Renal cortical epithelial cell (primary cell): ENCODE measurements around a stretch of chr3.

DNA sequence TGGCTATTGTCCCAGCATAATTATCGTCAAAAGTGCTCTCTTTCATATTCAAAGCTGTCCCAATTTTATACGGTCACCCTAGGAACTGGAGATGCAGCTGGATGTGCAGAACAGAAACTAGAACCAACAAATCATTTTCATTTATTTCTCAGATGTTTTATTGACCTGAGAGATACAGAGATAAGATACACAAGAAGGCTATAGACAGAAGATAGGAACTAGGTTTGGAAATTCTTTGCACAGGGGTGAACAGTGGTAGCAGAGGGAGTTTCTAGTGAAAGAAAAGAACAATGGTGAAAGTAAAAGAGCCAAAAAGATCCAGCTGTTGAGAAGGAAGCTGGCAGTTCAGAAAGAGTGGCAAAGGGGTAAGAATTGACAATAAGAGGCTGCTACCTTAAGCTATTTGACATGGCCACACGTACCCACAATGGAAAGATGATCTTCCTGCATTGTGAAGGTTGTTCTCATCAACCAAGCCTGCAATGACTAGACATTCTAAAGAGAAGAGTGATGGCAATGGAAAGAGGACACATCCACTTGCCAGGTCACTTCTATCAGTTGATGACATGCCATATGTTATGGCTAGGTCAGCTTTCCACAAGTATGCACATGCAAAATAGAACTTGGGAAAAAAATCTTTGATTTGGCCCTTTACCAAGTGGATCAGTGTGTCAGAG is 105.2 kb upstream of the FLNB start:
- RRBS: no CpG with 5 or more reads among the region's 3 CpGs

DNA sequence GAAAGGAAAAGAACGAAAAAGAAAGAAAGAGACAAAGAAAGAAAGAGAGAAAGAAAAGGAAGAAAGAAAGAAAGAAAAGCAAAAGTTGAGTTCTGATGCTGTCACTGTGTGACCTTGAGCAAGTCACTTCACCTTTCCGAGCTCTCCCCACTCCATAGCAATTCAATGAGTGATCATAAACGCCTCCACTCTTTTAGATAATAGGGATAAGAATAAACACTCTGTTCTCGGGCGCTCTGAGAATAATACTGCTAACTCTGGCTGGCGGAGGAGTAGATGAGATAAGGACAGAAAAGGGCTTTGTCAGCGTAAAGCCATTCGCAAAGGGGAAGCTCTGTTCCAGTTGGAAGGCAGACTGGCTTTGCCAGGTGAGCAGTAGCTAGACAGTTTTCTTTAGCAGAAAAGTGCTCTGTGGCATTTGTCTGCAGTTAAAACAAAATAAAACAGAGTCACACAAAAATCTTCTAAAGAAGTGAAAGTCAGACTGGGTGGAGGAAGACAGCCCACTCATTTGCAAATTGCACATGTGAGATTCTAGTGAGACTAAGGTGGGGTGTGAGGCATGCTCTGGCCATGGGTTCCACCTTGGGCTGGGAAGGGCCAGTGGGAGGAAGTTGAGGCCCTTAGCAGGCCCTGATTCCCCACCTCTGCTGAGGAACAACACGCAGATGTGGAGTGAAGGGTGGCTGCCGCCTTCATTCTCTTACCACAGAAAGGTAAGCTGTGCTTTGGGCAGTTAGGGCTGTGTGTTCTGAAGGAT is 9.5 kb upstream of the FLNB start:
- RRBS: no CpG with 5 or more reads among the region's 10 CpGs

DNA sequence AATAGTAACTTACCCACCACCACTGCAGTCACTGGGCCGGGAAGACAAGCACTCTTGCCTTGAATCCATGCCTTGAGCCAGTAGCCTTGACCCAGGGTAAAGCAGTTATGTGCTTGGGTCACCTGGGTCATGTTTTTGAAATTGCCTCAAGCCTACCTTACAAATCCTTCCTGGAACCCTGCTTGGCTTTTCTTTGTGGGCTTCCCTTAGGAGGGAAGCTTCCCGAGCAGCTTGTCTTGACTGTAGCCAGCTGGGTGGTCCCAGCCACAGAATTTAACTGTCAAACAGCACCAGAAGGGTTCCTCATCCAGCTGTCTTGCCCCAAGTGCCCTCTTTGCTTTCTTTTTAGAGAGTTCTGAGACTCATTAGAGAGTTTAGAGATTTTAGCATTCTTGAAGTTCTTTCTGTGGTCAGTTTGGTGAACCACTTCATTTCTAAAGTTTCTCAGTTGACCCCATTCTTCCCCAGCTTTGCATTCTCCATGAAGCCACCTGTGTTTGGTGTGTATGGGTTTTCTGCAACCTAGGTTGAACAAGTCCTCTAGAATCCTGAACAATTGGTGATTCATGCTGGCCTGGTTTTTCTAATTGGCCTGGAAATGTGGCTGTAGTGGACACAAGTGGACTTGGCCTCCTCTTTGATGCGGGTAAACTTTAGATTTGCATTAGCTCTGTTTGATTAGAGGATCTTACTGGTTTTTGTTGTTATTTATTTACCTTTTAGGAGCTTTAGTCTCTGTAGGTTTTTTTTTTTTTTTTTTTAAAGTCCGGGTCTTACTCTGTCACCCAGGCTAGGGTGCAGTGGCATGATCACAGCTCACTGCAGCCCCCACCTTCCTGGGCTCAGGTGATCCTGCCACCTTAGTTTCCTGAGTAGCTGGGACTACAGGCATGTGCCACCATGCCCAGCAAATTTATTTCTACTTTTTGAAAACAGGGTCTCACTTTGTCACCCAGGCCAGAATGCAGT is 33.7 kb downstream of the FLNB start:
- RRBS: no CpG with 5 or more reads among the region's 4 CpGs

DNA sequence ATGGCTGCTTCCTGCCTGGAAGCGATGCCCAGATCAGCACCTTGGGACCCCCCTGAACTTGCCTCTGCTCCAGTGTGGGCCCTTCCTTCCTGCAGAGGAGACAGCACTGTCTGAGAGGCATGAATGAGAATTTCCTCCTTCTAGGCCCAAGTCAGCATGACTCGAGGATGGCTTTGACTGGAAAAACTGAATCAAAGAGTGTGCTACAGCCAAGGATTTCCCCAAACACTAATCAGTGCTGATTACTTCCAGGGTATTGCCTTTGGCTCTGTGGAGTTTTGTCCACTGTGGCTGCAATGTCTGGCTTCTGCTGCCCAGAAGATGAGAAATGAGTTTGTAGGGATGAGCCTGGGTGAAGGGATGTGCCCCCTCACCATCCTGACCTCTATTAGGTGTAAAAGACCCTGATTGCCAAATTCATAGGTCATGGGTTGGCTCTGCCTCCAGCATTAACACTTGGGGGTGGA is 36.5 kb downstream of the FLNB start:
- RRBS: no CpG with 5 or more reads among the region's 2 CpGs

DNA sequence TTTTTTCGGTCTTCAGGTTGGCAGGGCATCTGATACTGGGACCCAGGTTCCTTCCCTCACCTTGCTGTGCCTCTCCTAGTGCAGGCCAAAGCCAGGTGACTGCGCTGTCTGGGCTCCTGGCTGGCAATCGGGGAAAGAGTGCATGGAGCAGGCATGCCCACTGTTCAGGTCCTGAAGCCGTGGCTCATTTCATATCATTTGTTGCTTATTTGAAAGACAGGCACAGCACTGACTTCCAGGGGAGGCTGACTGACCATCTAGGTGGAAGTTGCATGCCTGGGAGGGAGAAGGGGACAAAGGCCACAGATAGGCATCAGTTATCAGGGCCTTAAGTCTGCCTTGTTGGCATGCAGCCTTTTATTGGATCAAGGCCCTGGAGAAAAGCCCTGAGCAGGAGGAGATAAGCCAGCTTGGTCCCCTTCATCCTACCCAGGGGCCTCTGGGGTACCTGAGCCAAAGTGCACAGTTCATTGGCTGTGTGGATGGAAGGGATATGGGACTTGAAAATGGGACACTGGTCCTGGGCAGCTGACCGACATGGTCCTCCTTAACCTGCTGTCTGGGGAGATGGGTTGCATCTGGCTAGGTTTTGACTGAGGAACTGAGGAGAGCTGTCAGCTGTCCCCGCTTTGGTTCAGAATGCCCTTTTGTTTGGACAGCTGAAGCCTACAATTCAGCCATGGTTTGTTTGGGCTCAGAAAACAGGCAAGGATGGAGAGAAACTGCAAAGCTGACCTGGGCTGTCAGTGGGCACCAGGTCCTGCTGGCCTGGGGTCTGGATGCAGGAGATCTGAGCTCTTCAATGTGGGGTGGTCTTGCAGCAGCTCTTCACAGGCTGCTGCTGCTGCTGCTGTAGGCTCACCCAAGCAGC is 59.9 kb downstream of the FLNB start:
- RRBS: no CpG with 5 or more reads among the region's 6 CpGs

DNA sequence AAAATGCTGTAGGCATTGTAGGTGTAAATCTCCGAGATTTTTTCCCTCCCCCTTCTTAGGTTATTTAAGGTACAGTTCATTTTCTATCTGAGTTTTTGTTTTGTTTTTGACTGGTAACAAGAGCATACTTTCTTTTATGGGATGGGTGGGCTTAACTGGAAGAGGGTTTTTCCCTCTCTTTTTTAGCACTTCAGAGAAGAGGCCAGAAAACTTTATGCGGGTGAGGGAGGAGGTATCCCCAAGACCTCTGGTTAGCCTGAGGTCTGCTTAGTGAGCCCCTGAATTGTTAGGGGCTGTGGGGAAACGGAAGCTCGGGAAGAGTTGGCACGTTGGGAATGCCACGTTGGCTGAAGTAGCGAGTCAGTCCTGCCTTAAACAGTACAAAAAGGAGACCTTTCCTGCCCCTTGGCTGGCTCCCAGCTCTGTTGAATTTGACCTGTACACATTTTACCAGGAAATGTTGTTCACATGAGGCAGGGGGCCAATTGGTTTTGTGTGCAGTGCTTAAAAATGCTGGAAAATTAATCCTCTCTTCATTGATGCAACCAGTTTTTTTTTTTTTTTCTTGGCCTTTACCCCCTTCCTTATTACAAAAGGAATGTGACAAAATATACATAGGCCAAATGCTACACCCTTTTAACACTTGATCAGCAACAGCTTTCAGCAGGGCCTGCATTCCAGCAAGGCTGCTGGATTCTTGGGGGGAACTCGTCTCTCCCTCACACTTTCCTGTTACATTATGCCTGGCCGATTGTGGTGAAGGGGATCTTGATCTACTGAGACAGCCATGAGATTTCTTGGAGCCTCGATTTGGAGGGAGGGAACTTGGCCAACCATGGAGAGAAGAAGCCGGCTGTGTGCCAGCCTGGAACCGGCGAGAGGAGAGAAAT is 93.3 kb downstream of the DNASE1L3 start:
- RRBS: 57% methylated on average over 2 of the region's 13 CpGs

DNA sequence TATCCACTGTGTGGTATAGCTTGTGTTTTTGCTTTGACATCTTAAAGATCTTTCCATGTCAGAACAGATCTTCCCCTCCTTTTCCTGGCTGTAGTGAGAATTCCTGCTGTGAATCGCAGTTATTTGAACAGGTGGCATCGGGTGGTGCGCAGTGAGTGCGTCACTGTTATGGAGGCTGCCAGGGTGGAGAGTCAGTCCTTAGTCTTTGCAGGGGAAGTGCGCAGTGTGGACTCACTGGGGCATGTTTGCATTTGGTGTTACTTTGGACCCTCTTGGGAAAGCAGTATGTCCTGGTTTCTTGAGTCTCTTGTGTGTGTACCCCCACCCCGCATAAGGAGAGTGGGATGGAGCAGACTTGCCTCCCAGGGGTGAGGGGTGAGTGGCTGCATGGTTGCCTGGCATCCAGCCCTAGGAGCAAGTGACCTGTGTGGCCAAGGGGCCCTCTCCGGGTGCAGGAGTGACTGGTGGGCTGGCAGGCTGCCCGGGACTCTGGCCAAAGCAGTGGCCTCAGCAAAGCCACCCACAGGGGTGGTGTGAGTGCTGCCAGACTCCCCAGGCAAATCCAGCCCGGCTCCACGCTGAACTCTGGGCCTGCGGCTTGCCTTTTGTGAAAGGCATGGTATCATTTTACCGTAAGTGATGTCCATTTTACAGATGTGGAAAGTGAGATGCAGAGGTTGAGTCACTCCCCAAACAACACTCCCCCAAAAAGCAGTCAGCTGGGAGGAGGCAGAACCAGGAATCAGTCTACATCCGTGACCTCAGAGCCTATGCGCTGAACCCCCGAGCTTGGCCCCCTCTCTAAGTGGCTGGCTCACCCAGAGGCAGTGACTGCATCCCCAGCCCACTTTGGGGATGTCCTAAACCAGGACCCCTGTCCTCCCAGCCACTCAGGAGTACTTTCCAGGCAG is 46.4 kb downstream of the DNASE1L3 start:
- RRBS: 11% methylated on average over 3 of the region's 15 CpGs

- RRBS: no CpG with 5 or more reads among the region's 6 CpGs
Observed at GRCh38 chr3:58271924-58272239, 34.2 kb upstream of the RPP14 start.

DNA sequence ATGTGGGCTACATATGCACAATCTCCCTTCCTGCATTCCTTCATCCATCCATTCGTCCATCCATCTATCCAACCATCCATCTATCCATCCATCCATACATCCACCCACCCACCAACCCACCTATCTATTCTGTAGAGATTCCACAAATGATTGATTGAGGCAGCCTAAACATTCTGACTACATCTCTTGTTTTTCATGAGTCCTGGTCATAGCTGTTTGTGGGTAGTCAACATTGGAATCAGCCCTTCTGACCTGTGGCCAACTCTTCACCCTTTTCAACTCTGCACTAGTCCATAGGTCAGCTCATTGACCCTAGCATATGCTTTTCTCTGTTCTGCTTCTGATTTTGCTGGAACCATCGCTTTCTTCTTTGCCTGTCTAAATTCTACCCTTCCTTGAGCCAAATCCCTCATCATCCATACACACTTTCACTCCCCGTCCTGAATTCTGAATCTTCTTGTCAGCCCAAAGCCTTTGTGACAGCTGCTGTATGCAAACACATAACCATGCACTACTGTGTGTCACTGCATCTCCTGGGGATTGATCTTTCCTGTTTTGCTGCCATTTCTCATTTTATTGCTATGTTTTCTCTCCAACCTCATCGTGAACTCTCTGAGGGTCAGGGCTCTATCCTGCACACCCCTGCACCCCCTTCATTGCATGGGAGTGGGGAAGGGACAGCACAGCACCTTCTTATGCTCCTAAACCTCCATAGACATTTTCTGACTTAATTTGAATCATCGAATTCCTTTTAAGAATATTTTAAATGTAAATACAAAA is 16.8 kb upstream of the KCTD6 start:
- RRBS: no CpG with 5 or more reads among the region's 5 CpGs

GRCh38 chr3:58526317-58527186 is 10.4 kb downstream of the ACOX2 start:
- RRBS: no CpG with 5 or more reads among the region's 11 CpGs

- RRBS: no CpG with 5 or more reads among the region's 9 CpGs
Observed at GRCh38 chr3:58581146-58581883, 4.1 kb upstream of the FAM107A start.

- RRBS: no CpG with 5 or more reads among the region's 55 CpGs
Observed at GRCh38 chr3:58584790-58585834, 7.9 kb upstream of the FAM107A start.

- RRBS: no CpG with 5 or more reads among the region's 5 CpGs
Observed at GRCh38 chr3:58671226-58671689, 4.7 kb upstream of the FAM3D start.

DNA sequence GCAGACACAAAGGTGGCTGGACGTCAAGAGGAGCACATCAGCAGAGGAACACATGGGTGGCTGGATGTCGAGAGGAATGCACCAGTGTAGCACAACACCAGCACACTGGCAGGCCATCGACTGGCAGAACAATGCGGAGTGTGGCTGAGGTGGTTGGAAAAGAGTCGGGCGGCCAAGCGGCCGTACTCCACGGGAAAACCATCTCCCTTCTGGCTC is 335.3 kb upstream of the CFAP20DC start:
- RRBS: no CpG with 5 or more reads among the region's 9 CpGs

DNA sequence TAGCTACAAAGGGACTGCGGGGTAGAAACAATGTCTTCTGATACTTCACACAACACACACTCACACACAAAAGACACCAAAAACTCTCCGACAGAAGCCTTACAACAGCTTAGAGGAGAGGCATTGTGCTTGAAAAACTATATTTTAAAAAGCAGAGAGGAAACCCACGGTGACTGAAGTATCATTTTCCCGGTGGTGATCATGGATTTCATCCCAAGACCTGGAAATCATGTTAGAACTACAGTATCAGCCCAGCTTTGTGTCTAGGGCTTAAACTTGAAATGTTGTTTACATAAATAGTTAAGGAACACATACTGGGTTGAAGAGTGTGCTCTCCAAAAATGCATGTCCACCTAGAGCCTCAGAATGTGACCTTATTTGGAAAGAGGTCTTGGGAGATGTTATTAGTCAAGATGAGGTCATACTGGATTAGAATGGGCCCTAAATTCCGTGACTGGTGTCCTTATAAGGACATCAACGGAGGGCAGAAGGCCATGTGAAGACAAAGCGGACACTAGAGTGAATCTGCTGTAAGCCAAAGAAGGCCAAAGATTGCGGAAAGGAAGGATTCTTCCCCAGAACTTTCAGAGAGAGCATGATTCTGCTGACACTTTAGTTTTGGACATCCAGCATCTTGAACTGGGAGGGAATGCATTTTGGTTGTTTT is 759.1 kb upstream of the CFAP20DC start:
- RRBS: no CpG with 5 or more reads among the region's 8 CpGs

GRCh38 chr3:60469469-60469989 is 781.7 kb downstream of the FHIT start:
- RRBS: no CpG with 5 or more reads among the region's 2 CpGs

DNA sequence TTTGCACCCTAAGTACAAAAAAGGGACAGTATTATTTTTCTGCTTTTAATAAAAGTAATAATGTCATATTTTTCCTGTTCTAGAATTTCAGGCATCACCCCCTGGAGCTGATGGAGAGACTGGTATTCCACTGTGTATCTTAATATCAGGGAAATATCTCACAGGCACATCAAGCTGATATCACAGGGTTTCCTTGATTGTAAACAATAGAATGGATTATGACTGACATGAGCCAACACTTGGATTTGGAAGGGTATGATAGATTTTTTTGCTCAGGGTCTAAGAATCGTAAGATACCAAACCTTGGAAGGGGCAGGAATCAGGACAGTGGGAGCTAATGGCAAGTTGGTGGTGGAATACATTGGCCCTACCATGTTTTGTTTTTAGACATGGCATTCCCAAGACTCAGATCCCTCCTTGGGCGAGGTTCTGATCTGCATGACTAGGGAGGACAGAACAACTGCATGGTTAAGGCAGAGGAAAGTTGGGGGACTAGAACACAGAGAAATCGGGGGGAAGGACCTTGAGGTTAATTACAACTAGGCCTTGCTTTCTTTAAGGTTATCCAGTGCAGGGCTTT is 61.6 kb downstream of the PTPRG start:
- RRBS: no CpG with 5 or more reads among the region's 3 CpGs

GRCh38 chr3:61701564-61701994 is 140.2 kb downstream of the PTPRG start:
- RRBS: no CpG with 5 or more reads among the region's 4 CpGs

GRCh38 chr3:61715202-61715966 is 154.0 kb downstream of the PTPRG start:
- RRBS: no CpG with 5 or more reads among the region's 6 CpGs

DNA sequence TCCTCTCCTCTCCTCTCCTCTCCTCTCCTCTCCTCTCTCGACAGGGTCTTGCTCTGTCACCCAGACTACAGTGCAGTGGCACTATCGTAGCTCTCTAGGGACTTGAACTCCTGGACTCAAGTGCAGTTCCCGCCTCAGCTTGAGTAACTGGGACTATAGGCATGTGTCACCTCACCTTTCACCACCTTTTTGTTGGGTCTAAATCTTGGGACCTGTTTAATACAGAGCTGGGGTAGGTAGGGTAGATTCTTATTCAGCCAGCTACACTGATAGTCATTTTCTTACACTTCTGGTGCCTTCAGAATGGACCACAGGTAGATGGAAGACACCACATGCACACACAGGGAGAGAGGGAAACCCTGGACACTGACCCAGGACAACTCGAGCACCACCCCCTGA is 324.3 kb downstream of the PTPRG start:
- RRBS: no CpG with 5 or more reads among the region's 4 CpGs